Right ventricle myocardium (tissue), 1 donor: ENCODE results near the genes CAPN10 and MTERF4.

GRCh38 chr2:240566125-240566930 is 2.0 kb upstream of the RNPEPL1 start:
- PRO-cap, 2 experiments, result peak in 2 of 2 experiments; most common plus-strand start chr2:240566335 (in 2); most common minus-strand start chr2:240566462 (in 2)

DNA sequence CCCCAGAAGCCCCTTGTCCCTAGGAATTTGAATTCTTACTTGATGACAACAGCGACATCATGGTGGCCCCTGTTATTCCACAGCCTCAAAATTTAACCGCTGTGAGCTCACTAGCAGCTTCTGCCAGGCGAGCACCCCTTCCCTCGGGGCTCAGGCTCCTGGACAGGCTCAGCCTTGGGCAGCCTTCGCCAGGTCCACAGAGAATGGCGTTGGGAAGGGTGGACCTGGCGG is 914 bp upstream of the RNPEPL1 start:
- PRO-cap, 2 experiments, result no peak in any of the 2 experiments

DNA sequence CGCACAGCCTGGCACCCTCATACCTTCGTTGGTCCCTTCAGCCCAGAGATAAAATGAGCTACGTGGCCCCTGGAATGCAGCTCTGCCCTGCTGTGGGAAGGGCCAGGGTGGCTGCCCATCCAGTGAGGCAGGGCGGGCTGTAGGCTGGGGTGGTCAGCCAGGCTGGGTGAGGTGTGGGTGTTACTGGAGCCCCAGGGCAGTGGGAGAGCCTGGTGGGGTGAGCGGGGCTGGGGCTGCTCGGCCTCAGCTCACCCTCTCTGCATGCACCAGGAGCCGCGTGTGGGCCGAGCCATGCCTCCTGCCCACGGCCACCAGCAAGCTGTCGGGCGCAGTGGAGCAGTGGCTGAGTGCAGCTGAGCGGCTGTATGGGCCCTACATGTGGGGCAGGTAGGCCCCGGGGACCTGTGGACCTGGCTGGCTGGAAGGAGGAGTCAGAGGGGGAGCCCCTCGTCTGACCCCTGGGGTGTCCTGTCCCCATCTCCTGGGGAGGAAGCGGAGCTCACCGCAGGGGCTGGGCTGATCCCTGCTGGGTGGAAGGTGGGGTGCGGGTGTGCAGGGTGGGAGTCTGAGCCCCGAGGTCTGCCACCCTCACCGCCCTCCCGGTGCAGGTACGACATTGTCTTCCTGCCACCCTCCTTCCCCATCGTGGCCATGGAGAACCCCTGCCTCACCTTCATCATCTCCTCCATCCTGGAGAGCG is 5.4 kb downstream of the RNPEPL1 start:
- PRO-cap, 2 experiments, result no peak in any of the 2 experiments

DNA sequence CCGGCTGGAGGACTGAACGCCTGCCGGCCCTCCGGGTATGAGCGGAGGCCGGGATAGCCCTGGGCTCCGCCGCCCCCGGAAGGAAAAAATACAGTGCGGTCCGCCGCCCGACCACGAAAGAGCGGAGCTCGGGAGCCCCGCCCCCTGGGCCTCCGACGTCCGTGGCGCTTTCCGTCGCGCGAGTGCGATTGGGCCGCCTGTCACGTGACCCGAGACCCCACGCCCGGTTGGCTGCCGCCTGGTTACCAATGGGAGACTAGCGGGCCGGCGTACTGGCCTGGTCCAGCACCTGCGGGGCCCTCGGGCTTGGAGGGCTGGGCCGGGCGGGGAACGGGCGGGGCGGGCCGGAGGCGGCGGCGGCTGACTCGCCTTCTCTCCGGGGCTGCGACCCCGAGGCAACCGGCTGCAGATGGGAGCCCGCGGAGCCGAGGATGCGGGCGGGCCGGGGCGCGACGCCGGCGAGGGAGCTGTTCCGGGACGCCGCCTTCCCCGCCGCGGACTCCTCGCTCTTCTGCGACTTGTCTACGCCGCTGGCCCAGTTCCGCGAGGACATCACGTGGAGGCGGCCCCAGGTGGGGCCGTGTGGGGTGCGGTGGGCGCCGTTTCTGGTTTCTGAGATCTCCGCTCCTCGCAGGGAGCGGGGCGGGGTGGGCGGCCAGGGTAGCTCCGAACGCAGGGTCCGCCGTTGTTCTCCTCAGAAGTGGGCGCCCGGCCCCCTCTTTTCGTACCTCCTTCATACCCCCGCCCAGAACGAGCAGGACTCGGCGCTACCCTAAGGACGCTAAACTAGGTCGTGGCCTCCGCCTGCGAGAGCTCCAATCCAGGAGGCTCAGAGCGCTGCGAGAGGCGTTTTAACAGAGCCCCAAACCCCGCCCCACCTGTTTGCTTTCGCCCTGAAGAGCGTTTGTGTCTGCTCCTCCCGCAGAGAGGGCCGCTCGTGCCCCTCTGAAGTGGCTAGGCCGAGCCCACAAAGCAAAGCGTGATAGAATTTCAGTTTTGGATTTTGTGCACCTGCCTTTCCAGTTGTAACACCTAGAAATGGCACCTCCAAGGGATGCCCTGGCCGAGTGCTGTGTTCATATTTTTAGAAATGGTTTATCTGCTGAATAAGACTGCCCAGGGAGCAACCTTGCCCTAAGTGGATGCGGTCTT is at the start of gene CAPN10:
Gene CAPN10 (plus strand): TSS at position 254 of the 1,152 bp plus-strand sequence.
- PRO-cap, 2 experiments, result peak in 2 of 2 experiments; most common plus-strand start position 254 of the sequence (in 2); most common minus-strand start position 130 of the sequence (in 2)

DNA sequence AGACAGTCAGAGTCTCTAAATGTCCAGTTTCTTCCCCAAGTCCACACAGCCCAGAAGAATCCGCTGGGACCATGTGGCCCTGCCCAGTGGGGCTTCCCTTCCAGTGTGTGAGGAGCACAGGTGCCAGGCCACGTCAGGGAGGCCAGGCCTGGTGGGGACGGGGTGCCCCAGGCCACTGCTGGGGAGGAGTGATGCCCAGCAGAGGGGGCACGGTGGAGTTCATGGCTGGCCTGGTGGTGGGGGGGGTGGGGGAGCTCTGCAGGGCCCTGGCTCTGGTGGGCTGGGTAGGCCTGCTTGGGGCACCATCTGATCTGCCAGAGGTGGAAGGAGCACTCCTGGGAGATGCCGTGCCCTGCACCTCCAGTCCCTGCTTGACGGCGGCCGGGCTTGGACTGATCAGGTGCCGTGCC is 1.5 kb upstream of the GPR35 start:
- PRO-cap, 2 experiments, result no peak in any of the 2 experiments

- PRO-cap, 2 experiments, result no peak in any of the 2 experiments
Observed at GRCh38 chr2:240800291-240800723, 19.7 kb downstream of the KIF1A start.

- PRO-cap, 2 experiments, result peak in 2 of 2 experiments; most common plus-strand start chr2:240913968 (in 2)
Observed at GRCh38 chr2:240913687-240914264, 7.6 kb downstream of the CROCC2 start.

- PRO-cap, 2 experiments, result no peak in any of the 2 experiments
Observed at GRCh38 chr2:240934134-240934627, 28.0 kb downstream of the CROCC2 start.

- PRO-cap, 2 experiments, result no peak in any of the 2 experiments
Observed at GRCh38 chr2:241035245-241036026, 37.0 kb downstream of the SNED1 start.

GRCh38 chr2:241073997-241074496 is 28.0 kb downstream of the MTERF4 start:
- PRO-cap, 2 experiments, result no peak in any of the 2 experiments

DNA sequence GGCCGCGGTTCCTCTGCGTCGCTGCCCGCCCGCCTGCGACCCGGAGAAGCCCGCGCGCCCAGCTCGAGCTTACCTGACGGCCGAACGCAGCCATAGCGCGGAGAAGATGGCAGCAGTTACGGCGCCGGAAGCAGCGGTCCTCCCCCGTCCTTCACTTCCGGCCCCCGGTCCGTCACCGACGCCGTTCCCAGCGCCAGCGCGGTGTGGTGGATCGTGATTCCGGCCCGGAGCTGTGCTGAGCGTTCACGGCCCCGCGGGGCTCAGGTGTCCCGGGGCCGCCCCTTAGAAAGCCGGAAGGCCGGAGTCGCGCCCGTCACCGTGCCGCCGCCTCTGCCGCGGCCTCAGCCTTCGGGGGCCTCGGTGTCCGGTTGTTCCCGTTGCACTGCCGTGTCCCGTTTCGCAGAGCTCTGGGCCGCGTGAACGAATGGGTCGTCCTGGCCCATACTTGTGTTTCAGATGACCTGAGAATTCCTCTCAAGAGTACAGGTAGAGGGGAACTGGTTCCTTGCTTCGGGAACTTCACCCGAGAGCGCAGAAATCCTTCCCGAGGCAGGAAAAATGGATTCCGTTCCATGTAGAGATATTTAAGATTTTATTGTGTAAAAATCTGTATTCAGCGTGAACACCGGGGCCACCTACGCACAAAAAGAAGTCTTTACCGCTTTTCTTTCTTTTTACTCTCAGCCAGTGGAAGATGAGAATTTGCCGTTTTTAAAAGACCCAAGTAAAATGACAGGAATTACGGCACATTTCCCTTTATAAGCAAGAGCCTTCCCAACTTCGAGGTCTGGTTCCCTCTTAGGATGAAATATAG is at the start of gene MTERF4:
Gene MTERF4 (minus strand): TSS at position 108 of the 814 bp plus-strand sequence.
- PRO-cap, 2 experiments, result peak in 2 of 2 experiments; most common plus-strand start position 263 of the sequence (in 2); most common minus-strand start position 108 of the sequence (in 1)

GRCh38 chr2:241161981-241162341 is 11.7 kb downstream of the PPP1R7 start:
- PRO-cap, 2 experiments, result no peak in any of the 2 experiments

- PRO-cap, 2 experiments, result peak in 1 of 2 experiments; most common plus-strand start chr2:241229395 (in 1)
Observed at GRCh38 chr2:241228603-241229598, 40.4 kb downstream of the ANO7 start.

DNA sequence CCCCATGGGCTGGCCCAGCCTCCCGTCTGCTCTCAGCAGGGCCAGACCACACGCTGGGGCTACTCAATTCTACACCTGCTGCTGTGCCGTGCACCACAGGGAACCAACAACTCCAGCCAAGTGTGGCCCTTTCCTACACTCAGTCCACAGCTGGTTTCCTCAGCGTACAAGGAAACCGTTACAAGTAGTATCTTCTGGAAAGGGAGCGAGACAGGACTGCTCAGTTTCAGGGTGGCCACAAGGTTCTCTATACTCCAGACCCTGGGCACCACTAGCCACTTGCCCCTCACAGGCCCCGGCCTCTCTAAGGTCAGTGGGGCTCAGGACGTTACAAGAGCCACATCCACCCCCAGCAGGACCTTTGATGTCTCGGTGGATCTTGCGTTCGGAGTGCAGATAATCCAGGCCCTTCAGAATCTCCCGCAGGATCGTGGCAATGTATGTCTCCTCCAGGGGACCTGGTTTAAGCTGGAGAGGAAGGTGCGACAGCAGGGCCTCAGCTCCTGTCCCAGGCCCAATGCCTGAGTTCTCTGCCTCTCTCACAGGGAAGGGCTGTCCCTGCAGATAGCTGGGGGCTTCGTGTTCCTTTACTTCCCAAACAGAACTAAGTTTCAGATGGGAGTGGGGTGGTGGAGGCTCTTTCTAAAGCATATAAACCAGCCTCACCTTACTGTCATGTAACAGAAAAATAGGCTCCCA is 8.4 kb downstream of the STK25 start:
- PRO-cap, 2 experiments, result no peak in any of the 2 experiments

GRCh38 chr2:241540417-241541366 is 17.9 kb upstream of the BOK start:
- PRO-cap, 2 experiments, result no peak in any of the 2 experiments

DNA sequence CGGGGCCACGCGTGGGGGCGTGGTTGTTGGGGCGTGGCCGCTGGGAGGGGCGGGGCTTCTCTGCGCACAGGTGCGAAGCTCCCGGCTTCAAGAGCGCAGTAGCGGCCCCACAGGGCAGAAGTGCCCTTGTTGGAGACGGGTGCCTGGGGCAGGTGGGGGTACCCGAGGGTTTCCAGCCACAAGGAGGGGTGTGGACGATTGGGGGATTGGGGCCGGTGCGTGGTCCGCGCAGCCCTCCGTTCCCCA is 17.3 kb upstream of the BOK start:
- PRO-cap, 2 experiments, result no peak in any of the 2 experiments

DNA sequence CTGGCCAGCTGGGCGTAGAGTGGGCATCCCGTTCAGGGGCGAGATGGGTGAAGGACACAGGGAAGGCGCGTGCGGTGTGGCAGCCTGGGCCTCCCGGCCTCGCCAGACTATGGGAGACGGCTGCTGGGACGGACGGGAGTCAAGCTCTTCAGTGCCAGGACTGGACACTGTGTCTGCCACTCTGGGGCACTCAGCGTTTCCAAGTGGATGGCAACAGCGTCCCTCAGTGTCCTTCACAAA is 16.4 kb upstream of the BOK start:
- PRO-cap, 2 experiments, result peak in 2 of 2 experiments; most common minus-strand start position 111 of the sequence (in 2)

GRCh38 chr2:241559786-241560646 is 1.5 kb downstream of the BOK start:
- PRO-cap, 2 experiments, result no peak in any of the 2 experiments

DNA sequence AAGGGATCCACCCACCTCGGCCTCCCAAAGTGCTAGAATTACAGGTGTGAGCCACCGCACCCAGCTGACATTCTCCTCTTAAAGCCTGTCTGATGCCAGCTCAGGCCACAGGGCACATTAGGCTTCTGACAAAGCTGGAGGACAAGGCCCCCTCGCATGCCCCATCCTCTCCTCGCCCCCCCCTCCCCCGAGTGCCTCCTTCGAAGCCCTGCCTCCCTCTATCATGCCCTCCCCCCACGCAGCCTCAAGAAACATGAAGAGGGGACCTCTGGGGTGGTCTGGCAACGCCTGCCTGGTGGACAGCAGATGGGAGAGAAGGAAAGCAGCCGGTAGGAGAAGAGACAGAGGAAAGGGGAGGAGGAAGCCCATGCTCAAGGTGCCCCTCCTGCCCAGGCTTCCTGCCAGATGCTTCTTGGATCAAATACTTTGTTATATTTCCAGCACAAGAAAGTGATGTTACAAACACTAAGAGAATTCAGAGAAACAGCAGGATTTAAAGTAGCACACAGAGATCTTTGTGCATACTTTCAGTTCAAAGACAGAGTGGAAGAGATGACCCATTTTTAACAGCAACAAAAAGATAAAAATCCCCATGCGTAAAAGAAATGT is 18.9 kb downstream of the BOK start:
- PRO-cap, 2 experiments, result no peak in any of the 2 experiments

- PRO-cap, 2 experiments, result no peak in any of the 2 experiments
Observed at GRCh38 chr2:241660936-241661251, 23.4 kb downstream of the ATG4B start.